ENCODE measurements around a stretch of chr6.

DNA sequence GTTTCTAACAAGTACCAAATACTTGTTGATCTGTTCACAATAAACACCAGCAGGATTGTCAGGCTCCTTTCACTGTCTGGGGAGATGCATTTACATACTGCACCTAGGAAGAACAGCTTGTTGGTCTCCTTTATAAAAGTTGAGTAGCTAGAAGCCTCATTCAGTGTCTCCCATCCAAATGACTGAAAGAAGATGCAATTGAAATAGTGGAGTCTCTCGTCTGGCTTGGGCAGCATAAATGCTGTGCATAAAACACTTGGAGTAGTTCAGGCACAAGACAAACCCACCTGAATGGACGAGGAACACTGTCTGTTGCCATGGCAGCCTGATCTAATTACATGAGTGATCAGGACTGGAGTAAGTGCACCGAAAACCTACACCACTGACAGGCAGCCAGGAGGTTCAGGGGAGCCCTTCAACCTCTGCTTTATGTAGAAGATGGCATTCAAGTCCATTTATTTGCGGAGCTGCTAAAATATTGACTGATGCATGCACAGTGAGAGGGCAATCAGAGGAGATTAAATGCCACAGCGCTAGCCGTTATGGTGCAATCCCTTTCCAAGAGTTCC is 2.8 kb downstream of the ATXN1 start:
- PRO-cap, 3 experiments = no peak in any of the 3 experiments
- RAMPAGE, long total RNA, 4 experiments = no peak in any of the 4 experiments
- RRBS = no CpG with 5 or more reads among the region's 6 CpGs

- PRO-cap, 3 experiments = no peak in any of the 3 experiments
- RAMPAGE, long total RNA, 4 experiments = no peak in any of the 4 experiments
- RRBS = 2% methylated on average over 10 of the region's 19 CpGs
These were observed 830 bp downstream of the ATXN1 start for GRCh38 chr6:16760564-16760695.

- PRO-cap, 3 experiments = no peak in any of the 3 experiments
- RAMPAGE, long total RNA, 4 experiments = no peak in any of the 4 experiments
- RRBS = no CpG with 5 or more reads among the region's 12 CpGs
These were observed 7.8 kb upstream of the ATXN1 start for GRCh38 chr6:16768930-16769575.

GRCh38 chr6:17269864-17270145 is 11.4 kb upstream of the RBM24 start:
- PRO-cap, 3 experiments = no peak in any of the 3 experiments
- RAMPAGE, long total RNA, 4 experiments = no peak in any of the 4 experiments
- RRBS = no CpG with 5 or more reads among the region's 3 CpGs

GRCh38 chr6:17393791-17394520 is 561 bp downstream of the CAP2 start:
- PRO-cap, 3 experiments = peak in 3 of 3 experiments; most common plus-strand start chr6:17394041 (in 2); most common minus-strand start chr6:17393997 (in 3)
- RAMPAGE, long total RNA, 4 experiments = no peak in any of the 4 experiments
- RRBS = 1% methylated on average over 42 of the region's 66 CpGs

DNA sequence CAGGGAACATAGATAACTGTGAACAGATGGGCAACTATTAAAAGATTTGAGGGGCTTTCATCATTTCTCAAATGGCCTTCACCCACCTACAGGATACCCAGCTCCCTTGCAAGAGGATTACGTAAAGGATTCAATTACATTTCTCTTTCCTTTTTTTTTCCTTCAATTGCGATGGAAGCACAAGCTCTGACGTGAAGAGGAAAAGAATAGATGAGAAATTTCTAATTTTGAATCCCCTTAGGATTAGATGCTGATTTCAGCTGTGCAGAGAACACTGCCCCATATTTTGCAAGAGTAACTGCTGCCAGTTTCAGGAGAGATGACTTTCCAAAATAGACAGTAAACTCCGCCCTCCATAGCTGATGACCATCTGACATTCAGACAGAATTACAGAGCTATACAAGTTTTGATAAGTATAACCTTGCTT is 25.3 kb downstream of the CAP2 start:
- PRO-cap, 3 experiments = no peak in any of the 3 experiments
- RAMPAGE, long total RNA, 4 experiments = no peak in any of the 4 experiments
- RRBS = no CpG with 5 or more reads among the region's 4 CpGs

- PRO-cap, 3 experiments = no peak in any of the 3 experiments
- RAMPAGE, long total RNA, 4 experiments = no peak in any of the 4 experiments
- RRBS = no CpG with 5 or more reads among the region's 3 CpGs
These were observed 22.9 kb downstream of the NUP153 start for GRCh38 chr6:17683721-17684295.

GRCh38 chr6:17705272-17705771 is 1.4 kb downstream of the NUP153 start:
- PRO-cap, 3 experiments = peak in 2 of 3 experiments; most common plus-strand start chr6:17705612 (in 2); most common minus-strand start chr6:17705535 (in 1)
- RAMPAGE, long total RNA, 4 experiments = no peak in any of the 4 experiments
- RRBS = no CpG with 5 or more reads among the region's 10 CpGs

DNA sequence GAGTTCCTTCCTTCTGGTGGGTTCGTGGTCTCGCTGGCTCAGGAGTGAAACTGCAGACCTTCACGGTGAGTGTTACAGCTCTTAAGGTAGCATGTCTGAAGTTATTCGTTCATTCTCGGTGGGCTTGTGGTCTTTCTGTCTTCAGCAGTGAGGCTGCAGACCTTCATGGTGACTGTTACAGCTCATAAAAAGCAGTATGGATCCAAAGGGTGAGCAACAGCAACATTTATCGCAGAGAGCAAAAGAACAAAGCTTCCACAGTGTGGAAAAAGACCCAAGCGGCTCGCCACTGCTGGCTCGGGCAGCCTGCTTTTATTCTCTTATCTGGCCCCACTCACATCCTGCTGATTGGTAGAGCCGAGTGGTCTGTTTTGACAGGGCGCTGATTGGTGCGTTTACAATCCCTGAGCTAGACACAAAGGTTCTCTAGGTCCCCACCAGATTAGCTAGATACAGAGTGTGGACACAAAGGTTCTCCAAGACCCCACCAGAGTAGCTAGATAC is 37.7 kb upstream of the NUP153 start:
- PRO-cap, 3 experiments = no peak in any of the 3 experiments
- RAMPAGE, long total RNA, 4 experiments = no peak in any of the 4 experiments
- RRBS = no CpG with 5 or more reads among the region's 12 CpGs

GRCh38 chr6:17986560-17987374 is 668 bp downstream of the KIF13A start:
- PRO-cap, 3 experiments = peak in 3 of 3 experiments; most common plus-strand start chr6:17987182 (in 2); most common minus-strand start chr6:17986829 (in 3)
- RAMPAGE, long total RNA, 4 experiments = start-site peak on the minus strand in 1 of 4 experiments, at chr6:17987008-17987265 at its widest, 7 to 15 reads per replicate
- RRBS = 1% methylated on average over 13 of the region's 59 CpGs

DNA sequence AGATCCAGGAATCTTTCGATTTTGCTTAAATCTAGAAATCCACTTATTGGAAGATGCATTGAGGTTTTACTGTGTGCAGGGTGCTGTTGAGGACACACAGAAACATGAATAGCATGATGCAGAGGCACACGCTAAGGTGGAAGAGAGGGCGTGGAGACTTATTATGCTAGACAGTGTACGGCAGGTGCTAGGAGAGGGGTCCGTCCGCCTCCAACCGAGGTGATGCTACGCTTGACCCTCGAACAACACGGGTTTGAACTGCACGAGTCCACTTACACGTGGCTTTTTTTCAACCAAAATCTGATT is 1.0 kb upstream of the KIF13A start:
- PRO-cap, 3 experiments = no peak in any of the 3 experiments
- RAMPAGE, long total RNA, 4 experiments = no peak in any of the 4 experiments
- RRBS = no CpG with 5 or more reads among the region's 12 CpGs

- PRO-cap, 3 experiments = no peak in any of the 3 experiments
- RAMPAGE, long total RNA, 4 experiments = no peak in any of the 4 experiments
- RRBS = no CpG with 5 or more reads among the region's 9 CpGs
These were observed 13.1 kb downstream of the TPMT start for GRCh38 chr6:18141692-18142253.

GRCh38 chr6:18147342-18147747 is 7.5 kb downstream of the TPMT start:
- PRO-cap, 3 experiments = no peak in any of the 3 experiments
- RAMPAGE, long total RNA, 4 experiments = no peak in any of the 4 experiments
- RRBS = no CpG with 5 or more reads among the region's 1 CpG

- PRO-cap, 3 experiments = peak in 3 of 3 experiments; most common plus-strand start chr6:18359762 (in 2); most common minus-strand start chr6:18359694 (in 3)
- RAMPAGE, long total RNA, 4 experiments = no peak in any of the 4 experiments
These were observed 27.7 kb upstream of the RNF144B start for GRCh38 chr6:18359421-18359861.

DNA sequence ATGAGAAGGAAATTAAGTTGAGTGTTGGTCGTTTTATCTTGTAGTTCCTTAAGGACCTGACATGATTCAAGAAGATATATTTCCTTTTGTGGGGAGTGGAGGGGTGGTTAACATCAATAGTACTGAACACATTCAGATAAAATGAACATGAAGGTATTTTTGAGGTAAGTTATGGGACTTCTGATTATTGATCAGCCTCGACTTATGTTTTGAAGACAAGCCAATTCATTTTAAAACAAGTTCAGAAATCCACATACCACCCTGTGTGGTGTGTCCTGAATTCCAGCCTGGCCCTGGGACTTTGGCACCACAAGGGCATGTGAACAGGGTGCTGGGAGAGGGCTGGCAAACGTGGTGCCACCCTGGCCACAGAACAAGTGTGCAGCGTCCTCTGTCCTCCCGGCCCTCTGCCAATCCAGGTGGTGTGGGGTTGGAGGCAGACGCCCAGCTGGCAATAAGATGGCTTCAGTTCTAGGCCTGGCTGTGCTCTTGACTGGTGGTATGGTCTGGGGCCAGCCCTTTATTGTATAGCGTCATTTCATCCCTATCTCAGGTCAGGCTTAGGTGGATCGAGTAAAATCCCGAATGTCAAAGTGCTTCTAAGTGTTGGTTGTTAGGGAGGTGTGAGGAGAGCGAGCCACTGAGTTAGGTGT is 84.1 kb downstream of the RNF144B start:
- PRO-cap, 3 experiments = no peak in any of the 3 experiments
- RAMPAGE, long total RNA, 4 experiments = no peak in any of the 4 experiments
- RRBS = no CpG with 5 or more reads among the region's 10 CpGs

DNA sequence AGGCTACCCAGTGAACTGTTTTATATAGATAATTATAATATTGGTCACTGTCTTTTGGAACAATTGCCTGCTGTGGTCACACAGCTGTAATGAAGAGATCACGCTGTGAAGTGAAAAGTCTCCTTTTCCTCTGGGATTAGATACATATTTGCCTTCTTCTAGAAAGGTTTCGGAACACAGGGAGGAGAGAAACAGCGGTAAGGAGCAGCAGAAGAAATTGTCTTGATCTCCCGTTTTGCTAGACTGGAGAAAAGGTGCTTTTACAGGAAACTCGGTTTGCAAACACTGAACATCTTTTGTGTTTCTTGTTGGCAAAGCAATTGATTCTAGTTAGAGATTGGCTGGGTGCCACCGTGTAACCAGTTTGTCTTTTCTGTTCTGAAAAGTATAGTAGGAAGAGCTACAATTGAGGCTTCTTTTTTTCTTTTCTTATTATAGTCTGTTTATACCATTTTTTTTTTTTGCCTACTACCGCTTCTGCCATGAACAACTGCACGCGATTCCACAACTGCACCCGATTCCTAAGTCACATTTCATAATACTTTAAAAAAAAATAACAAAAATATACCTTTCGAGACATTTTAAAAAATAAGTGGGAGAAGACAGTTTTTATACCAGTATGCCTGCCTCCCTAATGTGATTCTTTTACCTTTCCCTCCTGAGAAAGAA is 404.1 kb upstream of the ID4 start:
- PRO-cap, 3 experiments = no peak in any of the 3 experiments
- RAMPAGE, long total RNA, 4 experiments = no peak in any of the 4 experiments
- RRBS = no CpG with 5 or more reads among the region's 11 CpGs

GRCh38 chr6:19806384-19806770 is 30.8 kb upstream of the ID4 start:
- PRO-cap, 3 experiments = no peak in any of the 3 experiments
- RAMPAGE, long total RNA, 4 experiments = no peak in any of the 4 experiments
- RRBS = no CpG with 5 or more reads among the region's 7 CpGs

- PRO-cap, 3 experiments = no peak in any of the 3 experiments
- RAMPAGE, long total RNA, 4 experiments = no peak in any of the 4 experiments
- RRBS = no CpG with 5 or more reads among the region's 5 CpGs
These were observed 81.4 kb downstream of the MBOAT1 start for GRCh38 chr6:20130777-20131384.

DNA sequence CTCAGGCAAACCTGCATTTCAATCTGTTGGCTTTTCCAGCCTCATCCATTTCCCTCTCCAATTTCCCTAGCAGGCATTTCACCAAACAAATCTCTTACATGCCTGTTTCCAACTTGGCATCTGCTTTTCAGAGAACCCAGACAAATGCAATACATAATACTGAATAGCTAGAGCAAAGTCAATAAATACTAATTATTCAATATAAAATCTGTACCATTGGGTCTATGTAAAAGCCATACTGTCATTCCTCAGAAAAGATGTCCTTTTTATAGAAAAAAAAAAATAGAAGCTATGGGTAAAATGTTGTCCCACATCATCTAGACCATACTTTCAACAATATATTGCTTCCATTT is 78.2 kb downstream of the MBOAT1 start:
- PRO-cap, 3 experiments = no peak in any of the 3 experiments
- RAMPAGE, long total RNA, 4 experiments = no peak in any of the 4 experiments

GRCh38 chr6:20401096-20401642 is 510 bp upstream of the E2F3 start:
- PRO-cap, 3 experiments = peak in 2 of 3 experiments; most common plus-strand start chr6:20401261 (in 1); most common minus-strand start chr6:20401479 (in 2)
- RAMPAGE, long total RNA, 4 experiments = no peak in any of the 4 experiments
- RRBS = 3% methylated on average over 3 of the region's 29 CpGs